ENCODE measurements around the gene SERPINA1.

- RRBS, result no CpG with 5 or more reads among the region's 29 CpGs
These were observed at the start of gene SERPINA1 for GRCh38 chr14:94387886-94389323. SERPINA1 (minus strand) TSS chr14:94388602.

DNA sequence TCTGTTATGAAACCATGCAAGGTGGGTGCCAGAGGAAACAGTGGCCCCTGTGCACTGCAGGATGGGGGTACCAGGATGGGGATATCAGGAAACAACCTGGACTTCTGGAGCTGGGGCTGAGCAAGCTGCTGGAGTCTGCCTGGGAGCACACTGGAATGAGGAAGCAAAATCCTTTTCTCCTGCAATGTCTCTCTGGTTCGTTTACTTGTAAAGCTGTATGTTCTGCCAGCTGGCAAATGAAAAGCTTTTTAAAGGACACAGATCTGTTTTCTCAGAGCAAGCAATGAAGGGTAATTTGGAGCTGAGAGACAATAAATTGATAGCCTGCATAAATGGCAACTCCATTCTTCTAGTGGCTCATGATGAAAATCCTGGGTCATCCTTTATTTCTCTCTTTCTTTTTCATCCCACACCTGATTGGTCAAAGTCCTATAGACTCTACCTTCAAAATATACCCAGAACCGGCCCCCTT lies 23.3 kb upstream of the SERPINA1 start:
- RRBS, result no CpG with 5 or more reads among the region's 2 CpGs

DNA sequence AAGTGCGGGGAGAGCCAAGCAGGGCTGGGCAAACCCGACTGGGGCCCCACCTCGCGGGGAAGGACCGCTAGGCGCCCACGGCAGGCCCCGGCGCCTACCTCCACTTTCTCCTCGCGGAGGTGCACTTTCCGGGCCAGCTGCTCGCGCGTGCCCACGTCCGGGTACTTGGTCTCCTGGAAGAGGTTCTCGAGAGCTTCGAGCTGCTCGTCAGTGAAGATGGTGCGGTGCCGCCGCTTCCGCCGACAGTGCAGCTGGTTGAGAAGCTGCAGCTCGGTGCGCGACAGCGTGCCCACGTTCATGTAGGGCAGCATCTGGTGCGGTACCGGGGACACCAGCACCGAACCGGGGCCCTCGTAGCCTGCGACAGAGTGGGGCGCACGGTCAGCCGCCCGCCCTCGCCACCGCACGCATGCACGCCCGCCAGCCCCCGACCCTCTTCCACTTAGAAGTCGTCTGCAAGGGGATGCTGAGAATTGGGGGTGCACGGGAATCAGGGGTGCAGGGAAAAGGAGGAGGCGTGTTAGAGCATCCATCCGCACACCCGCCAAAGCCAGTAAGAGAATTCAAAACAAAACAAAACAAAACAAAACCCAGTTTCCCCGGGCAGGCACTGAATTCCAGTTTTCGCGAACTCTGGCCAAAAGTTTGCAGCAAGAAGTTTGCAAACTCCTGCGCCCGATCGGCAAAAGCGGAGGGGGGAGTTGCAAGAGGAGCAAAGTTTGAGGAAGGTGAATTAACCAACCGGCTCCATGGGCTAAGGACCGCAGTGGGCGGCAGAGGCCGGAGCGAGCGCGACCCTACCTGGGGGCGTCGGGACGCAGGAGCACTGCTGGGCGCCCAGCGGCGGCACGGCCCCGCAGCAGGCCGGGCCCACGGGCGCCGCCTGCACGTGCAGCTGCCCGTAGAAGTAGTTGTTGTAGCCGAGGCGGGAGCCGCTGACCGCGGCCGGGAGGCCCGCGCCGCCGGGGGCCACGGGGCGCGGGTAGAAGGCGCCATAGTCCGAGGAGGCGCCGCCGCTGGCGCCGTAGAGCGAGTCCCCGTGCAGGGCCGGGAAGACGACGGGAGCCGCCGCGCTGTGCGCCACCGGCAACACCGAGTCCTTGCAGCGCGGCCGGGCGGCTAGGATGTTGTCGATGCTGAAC lies 682 bp downstream of the GSC start:
- RRBS, result 4% methylated on average over 28 of the region's 115 CpGs

DNA sequence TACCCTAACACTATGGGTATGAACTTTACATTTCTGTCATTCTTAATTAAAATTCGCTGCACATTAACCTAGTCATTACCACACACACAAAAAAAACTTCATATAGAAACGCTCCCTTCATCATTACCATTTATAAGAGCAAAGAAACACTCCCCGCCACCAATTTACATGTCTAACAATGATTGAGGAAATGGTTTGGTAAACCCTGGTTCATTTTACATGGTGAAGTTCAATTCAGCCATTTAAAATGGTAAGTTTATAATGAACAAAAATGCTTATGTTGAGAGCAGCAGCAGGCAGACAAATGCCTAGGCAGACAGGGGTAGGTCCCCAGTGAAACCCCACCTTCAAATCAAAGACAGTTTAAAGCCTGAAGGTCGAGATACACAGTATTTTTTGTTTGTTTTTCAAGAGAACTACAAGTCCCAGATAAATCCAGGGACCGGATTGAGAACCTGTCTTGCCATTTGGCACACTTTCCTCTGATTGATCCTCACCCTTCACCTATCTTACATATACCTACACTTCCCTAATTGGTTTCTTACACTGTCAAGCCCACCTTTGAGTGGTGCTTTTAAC lies 11.4 kb downstream of the DICER1 start:
- RRBS, result no CpG with 5 or more reads among the region's 5 CpGs

DNA sequence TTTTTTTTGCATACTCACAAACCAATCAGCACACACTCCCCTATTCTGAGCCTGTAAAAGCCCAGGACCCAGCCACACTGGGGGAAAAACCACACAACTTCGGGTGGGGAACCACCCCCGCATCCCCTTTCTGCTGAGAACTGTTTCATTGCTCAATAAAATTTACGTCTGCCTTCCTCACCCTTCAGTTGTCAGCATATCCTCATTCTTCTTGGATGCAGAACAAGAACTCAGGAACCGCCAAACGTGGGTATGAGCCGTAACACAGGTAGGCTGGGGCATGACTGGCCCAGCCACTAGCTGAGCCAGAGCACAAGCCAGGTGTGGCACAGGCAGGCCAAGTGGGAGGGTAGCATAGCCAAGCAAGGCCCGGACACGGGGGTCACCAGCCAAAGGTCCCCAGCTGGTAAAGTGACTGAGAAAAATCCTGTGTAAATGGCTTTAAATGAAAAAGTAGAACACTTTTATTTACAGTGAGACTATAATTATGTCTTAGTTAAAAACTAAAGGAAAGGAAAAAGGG lies 10.9 kb downstream of the DICER1 start:
- RRBS, result no CpG with 5 or more reads among the region's 8 CpGs

DNA sequence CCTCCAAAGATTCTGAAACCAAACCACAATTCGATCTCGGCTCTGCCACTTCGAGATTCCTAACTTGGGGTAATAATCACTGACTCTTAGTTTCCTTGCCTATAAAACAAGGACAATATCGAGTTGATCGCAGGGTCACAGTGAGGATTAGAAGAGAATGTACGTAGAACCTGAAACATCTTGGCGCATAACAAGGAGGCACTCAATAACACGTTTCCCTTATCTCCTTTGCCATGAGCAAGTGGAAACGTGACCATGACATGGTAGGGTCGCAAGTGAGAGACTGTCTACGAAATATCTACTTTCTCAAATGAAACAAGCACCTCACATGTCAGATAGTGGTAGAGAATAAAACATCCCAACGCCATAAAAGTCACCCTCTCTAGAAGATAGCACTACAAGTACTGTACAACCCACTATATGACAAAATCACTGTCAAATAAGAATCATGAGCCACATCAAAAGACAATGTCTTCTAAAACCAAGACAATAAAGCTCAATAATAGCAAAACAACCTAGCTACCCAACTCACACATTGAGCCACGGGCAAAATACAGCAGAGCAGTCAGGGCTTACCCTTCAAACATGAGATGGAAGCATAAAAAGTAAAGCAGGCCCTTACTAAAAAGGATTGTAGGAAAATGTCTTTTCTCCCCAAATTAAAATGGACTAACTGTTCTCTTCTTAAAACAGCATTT lies 2.1 kb downstream of the DICER1 start:
- RRBS, result no CpG with 5 or more reads among the region's 13 CpGs

DNA sequence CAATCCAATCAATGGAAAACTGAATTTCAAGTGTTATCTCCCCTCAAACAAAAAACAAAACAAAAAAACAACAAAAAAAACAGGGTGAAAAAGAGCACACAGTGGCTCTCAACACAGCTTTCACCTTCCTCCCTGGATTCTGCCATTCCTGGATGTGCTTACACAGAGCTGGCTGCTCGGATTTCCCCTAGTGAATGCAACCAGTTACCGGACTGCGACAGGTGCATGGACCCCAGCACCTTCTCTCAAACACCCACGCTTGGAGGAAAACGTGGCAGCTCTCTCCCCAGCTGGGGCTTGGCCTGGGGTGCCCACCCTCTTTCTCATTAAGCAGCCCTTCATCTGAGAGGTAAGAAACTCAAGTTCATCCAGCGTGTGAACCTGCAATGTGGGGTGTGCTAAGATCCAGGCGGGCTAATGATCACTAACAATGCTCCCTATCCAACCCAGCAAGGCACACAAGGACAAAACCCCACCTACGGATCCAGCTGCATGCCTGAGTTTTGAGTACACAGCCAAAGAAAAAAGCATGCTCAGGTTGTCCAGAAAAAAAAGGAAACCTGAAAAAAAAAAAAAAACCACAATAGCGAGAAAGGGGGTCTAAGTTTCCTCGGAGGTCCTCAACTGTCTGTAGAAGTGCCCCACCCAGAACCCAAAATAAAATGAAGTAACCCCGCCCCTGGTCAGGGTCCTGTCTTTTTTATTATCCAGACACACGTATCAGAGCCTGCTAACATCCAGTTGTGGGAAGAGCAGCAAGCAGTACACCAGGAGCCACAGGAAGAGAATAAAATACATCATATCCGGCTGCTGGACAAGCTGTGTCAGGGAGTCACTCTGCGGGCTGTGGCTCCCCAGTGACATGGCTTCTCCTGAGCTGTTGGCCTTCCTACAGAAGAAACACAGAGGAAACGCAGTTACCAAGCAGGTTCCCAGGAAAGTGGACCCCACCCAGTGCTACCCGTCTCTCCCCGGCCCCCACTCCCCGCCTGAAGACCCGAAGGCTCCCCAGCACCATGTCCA lies 33.8 kb upstream of the DICER1 start:
- RRBS, result no CpG with 5 or more reads among the region's 19 CpGs

DNA sequence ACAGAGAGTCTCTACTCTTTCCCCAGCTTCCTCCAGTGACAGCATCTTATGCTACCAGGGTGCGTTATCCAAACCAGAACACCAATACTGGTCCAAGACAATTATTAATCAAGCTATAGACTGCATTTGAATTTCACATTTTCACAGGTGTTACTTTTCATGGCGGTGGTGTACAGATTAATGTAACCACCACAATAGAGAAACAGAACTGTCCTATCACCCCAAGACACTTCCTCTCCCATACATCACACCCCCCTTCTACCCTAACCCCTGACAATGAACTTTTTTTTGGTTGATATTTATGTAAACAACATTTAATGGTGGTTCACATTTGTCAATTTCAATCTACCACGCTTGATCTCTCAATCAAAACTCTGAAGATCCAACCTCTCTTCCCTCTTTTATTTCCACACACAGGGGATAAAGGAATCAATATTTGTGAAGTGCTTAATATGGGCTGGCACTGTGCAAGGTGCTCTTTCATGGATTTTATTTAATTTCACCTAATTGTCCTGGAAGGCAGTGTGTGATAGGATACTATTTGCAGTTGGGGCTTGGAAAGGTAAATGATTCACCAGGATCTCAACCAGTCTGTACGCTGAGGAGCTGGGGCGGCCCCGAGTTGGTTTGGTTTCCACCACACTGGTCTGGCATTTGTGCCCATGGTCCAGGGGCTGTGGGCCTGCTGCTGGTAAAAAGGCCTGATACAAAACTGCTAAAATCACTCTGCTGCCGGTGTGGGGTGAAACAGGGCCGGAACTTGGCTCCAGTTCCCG lies 54.6 kb upstream of the DICER1 start:
- RRBS, result no CpG with 5 or more reads among the region's 9 CpGs

GRCh38 chr14:95256029-95256620 lies 63.6 kb downstream of the CLMN start:
- RRBS, result no CpG with 5 or more reads among the region's 12 CpGs

DNA sequence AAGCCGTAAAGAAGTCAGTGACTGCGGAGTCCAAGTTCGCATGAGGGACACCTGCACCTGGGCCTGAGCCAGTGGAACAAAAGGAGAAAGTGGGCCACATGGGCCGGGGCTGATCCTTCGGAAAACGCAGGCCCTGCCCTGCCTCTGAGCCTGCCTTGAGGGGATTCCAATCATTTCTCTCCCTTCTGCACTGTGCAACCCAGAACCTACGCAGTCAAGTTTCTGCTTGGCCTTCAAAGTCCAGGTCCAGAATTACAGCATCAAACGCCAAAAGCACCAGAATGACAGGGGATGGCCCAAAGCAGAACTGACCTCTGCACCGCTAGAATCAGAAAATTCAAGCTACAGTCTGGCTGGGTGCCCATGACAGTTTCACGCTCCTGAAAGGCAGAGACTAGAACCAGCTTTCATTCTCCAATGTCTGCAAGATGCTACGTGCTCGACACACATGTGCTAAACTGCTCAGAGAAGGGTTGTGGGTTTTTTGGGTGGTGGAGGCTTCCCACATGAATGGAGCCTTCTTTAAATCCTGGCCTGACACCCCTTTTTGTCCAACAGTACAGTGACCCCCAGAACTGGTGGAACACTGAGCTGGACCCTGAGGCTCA lies 4.1 kb downstream of the CLMN start:
- RRBS, result no CpG with 5 or more reads among the region's 12 CpGs

DNA sequence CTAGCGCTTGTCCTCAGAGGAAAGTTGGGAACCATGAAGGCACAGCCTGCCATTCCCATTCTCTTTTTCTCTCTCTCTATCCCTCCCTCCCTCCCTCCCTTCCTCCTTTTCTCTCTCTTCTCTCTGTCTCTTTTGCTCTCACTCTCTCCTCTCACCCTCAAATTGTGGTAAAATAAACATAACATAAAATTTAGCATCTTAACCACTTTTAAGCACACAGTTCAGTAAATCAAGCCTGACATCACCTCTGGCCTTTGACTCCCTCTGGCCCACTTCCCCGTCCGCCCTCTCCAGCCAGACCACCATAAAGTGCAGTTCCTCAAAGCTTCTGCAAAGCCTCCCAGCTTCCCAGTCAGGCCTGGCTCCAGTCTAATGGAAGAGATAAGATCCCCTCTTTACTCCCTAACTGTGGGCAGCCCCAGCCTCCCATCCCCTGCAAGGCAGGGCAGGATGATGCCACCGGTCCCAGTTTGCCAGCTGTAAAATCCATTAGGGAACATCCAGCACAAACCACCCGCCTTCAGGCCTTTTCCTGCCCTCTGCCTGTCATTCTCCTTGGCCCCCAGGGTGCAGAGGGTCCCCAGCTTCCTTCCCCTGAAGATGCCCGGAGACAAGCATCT lies 93.5 kb upstream of the CLMN start:
- RRBS, result no CpG with 5 or more reads among the region's 6 CpGs

DNA sequence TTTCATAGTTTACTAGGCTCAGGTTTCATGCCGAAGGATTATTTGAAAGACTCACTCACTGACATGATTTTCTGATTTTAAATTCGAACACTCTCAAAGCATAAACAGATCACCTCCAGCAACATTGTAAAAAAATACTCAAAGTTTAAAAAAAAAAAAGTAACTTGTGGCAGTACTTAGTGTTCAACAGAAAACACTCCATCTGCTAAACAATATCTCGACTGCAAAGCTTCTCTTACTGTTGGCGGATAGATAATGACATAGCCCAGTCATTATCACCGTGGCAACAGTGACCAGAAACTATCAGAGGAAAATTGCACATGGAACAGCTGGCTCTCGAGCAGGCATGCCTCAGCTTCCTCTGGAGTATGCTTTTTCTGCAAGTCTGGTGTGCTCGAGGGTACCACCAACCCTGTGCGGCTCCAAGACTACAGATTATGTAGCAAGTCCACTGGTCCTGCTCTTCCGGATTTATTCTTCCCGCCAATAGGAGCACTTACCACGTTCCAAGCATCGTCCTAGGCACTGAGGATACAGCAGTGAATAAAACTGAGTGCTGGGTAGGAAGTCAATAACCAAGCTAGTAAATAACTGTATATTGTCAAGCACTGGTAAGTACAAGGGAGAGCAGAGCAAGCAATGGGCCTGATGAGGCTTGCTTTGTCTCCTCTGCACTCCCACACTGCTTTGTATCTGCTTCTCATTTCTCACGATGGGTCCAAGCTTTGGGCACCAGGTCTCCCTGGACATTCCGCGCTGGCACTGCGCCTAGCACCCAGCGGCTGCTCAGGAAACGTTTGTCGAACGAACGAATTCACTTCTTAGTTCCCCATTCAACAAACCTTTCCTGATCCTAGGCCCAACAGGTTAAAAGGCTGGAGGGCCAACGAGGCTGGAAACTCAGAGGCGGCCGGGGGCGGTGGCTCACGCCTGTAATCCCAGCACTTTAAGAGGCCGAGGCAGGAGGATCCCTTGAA lies 1.4 kb upstream of the GLRX5 start:
- RRBS, result no CpG with 5 or more reads among the region's 27 CpGs

DNA sequence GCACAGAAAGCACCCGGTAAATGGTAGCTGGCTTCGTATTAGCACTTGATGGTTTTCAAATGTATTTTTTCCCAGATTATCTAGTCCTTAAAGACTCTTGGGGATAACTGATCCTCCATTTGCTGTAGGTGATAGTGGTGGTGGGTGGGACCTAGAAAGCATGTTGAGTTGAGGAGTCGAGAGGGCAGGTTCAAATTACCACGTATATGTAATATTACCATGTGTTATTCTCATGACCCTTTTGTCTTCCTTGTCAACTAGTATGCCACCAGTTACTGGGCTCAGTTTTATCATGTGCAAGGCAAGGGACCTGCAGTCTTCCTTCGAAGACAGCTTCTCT lies 1.8 kb downstream of the GLRX5 start:
- RRBS, result no CpG with 5 or more reads among the region's 5 CpGs

- RRBS, result no CpG with 5 or more reads among the region's 12 CpGs
These were observed 2.5 kb downstream of the GLRX5 start for GRCh38 chr14:95537227-95537972.

DNA sequence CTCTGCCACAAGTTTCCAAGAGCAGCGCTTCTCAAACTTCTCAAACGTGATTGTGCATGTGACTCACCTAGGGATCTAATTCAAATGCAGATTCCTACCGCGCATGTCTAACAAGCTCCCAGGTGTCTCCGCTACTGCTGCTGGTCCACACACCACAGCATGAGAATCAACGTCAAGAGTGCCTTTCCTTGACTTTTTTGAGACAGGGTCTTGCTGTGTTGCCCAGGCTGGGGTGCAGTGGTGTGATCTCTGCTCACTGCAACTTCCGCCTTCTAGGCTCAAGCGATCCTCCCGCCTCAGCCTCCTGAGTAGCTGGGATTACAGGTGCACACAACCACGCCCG lies 22.5 kb downstream of the GLRX5 start:
- RRBS, result no CpG with 5 or more reads among the region's 11 CpGs

DNA sequence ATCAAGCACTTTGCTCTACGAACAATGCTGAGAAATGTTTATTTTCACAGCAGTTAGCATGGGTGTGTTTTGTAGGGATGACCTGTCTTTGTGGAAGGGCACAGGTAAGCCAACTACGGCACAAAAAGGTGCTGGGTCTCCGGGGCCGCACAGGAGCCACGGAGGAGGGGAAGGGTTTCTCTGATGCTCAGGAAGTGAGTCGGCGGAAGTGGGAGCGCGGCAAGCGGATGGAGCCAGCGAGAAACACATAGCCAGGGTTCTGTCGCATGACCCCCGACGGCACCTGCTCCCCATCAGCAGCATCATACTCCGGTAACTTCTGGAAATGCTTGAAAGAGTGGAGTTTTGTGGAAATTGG lies 65.5 kb upstream of the TCL1B start:
- RRBS, result no CpG with 5 or more reads among the region's 15 CpGs

- RRBS, result 3% methylated on average over 28 of the region's 68 CpGs
These were observed 775 bp downstream of the C14orf132 start for GRCh38 chr14:96039584-96040689.

DNA sequence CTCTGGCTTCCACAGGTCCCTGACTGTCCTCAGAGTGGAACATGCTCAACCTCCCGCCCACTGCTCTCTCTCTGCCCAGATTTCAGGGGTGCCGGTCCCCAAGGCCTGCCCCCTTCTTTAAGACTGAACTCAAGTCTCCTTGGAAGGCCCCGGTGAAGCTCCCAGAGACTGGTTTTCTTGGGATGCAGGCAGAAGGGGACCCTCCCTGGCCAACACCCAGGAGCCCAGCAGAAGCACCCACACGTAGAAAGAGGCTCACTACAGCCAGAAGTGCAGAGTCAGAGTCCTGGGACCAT lies 50.4 kb downstream of the C14orf132 start:
- RRBS, result no CpG with 5 or more reads among the region's 4 CpGs

- RRBS, result no CpG with 5 or more reads among the region's 10 CpGs
These were observed 18.1 kb downstream of the BDKRB2 start for GRCh38 chr14:96222761-96223198.

DNA sequence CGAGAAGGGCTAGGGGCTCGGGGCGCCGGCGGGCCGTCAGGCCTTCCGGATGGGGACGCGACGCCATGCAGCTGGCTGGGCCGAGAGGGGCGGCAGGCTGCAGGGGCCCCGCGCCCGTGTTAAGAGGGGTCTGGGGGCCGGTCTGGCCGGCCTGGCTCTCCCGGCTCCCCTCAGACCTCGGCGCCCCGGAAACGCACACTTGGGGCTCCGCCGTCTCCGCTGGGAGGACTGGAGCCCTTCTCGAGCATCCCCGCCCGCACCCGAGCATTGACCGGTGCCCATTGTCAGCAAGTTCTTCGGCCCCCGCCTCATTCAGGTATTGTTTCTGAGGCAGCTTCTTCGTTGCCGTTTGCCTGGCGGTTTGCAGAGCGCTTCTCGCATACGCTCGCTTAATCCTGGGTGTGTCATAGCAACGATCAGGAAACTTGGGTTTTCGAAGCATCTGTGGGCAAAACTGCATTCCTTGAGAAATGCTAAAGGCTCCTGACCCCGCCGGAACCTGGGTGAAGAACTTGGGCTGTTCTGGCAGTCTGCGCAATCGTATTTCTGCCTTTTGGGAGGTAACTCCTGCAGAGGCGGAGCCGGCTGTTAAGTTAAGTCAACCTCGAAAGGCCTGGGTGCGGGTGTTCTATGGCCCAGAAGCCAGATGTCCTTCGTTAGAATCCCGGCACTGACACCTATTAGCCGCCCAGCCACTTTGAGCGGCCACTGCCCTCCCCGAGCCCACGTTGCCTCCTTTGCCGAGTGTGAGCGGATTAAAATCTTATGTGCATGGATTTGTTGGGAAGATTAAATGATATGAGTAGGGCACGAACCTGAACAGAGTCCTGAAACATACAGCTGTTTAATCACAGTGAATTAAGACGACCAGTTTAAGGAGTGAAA lies 526 bp downstream of the GSKIP start:
- RRBS, result under 1% methylated on average over 23 of the region's 59 CpGs

Measured in GM12892 (cell line).